ENCODE measurements around a stretch of chr12.

GRCh38 chr12:106086512-106087359, 52.0 kb downstream of the NUAK1 start:
- RRBS, result no CpG with 5 or more reads among the region's 24 CpGs

GRCh38 chr12:106136238-106137074, 2.3 kb downstream of the NUAK1 start:
- RRBS, result no CpG with 5 or more reads among the region's 19 CpGs

DNA sequence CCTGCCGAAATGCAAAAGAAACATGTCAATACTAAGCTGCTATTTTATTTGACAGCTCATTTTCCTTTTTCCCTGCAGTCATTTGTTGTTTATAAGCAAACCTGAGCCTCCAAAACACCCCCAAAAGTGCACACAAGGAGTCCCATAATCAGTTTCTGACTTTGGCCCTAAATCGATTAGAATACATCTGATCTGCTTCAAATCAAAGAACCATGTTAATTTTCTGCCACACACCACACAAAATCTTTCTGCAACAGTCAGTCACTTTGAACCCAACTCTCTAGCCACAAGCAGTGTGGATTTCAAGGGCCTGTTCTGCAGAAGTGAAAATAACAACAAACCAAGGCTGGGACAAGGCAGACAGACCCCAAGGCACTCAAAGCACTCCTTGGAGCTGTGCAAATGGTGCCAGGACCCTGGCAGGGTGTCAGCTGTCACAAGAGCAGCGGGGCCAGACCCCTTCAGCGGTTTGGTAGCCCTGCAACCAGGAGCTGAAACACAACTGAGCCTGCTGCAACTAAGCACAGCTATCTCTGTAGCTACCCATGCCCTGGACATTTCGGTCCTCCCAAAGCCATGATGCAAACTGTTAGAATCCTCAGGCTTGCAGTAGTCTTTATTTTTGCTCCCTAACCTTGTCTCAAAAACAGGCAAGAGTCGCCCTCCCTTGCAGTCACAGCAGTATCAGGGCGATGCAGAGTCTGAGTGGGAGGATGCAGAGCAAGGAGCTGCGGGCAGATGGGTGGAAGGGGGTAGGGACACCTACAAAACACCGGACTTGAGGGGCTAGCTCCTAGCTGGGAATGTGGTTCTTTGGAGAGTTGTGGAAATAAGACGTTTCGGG, 1.3 kb downstream of the NUAK1 start:
- RRBS, result 63% methylated on average over 1 of the region's 11 CpGs

DNA sequence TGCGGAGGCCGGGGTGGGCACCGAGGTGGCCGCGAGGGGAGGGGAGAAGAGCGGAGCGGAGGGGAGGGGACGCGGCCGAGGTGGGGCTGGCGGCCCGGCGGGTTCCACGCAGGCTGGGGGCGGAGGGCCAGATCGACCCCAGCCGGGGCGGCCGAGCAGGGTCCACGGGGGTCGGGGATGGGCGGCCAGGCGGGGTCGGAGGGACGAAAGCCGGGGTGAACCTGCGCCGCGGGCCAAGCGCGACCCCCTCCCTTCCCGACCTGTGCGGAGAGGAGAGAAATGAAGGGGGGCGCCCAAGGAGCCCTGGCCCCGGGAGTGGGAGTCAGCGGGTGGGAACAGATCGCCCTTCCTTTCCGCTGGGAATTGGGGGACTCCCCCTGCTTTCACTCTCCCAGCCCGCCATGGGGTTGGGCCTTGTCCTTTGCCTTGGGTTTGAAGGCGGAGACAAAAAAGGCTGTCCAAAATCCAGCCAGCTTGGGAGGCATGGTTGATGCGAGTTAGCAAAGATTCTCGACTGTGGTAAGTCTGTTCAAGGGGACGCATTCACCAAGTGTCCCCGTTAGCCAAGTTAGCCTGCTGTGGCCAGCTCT, 516 bp upstream of the CKAP4 start:
- RRBS, result 4% methylated on average over 30 of the region's 44 CpGs

DNA sequence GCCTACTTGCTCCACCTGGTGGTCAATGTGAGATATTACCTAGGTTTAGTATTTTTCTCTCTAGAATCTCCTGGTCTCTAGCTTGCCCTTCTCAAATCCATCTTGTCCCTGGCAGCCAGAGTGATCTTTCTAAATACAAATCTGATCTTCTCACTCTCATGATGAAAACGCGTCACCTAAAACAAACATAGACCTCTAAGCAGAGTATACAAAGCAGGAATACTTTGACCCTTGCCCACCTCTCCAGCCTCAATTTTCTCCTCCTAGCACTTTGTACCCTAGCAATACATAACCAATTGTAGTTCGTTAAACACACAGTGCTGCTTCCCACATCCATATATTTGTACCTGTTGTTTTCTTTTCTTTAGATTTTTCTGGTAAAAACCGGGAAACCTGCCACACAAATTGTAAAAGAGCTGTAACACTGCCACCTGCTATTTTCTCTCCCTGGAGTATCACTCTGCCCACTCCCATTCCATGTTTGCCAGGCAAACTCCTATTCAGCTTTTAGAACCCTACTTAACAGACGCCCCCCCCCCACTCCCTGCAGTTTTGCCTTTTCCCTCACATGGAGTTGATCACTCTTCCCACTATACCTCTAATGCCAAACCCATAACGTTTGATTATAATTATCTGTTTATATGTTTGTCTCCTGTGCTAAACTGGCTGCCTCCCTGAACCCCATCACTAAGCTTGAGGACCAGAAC, 19.8 kb upstream of the TCP11L2 start:
- RRBS, result no CpG with 5 or more reads among the region's 6 CpGs

- RRBS, result no CpG with 5 or more reads among the region's 6 CpGs
Observed at GRCh38 chr12:106323725-106324628, 21.4 kb downstream of the TCP11L2 start.

DNA sequence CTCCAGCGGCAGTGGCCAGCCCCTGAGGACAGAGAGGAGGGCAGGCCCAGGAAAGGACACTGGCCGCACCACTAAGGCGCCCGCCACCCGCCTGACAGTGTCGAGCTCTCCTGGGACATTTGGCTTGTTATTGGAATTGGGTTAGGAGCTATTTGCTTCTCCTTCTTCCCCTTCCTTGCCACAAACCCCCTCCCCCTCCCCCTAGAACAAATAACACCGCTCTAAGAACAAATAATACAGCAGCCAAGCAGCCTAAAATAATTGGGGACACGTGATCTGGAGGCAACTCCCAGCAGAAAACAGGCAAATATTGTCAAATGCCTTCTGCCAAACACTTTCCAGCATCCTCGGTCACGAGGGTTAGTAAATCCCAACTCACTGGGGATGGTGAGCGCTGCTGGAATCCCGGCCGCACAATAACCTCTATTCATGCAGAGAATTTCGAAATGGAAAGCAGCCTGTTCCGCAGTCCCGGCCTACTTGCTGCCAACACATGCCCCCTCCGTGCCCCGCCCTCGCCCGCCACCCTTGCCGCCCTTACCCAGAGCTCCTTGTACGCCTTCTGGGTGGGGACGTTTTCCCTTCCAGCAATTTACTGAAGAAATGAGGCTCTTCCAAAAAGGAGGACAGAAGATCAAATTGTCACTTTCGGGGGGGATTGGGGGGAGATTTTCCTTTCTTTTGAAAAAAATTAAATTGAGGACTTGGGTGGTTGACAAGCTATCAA, 62.2 kb downstream of the RFX4 start:
- RRBS, result no CpG with 5 or more reads among the region's 24 CpGs

DNA sequence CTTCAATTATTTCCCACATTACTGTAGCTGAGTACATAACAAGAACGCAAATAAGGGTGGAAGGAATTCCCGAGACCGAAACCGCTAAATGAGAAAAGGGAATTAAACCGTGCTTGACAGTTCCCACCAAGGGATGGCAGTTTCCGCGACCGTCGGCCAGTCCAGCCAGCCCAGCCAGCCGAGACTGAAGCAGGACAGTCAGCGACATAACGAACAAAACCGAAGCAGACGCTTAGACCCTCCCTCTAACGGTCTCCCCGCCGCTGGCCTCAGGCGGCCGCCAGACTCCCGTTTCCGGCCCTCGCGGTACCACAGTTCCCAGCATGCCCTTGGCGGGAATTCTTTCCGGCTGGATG, 663 bp upstream of the RIC8B start:
- RRBS, result 1% methylated on average over 5 of the region's 25 CpGs

GRCh38 chr12:107523861-107524707, 161.5 kb upstream of the PWP1 start:
- RRBS, result no CpG with 5 or more reads among the region's 8 CpGs

GRCh38 chr12:107845417-107846236, 71.1 kb downstream of the ASCL4 start:
- RRBS, result 35% methylated on average over 21 of the region's 46 CpGs

- RRBS, result 3% methylated on average over 14 of the region's 44 CpGs
Observed at GRCh38 chr12:107903612-107904027, 129.1 kb downstream of the ASCL4 start.

DNA sequence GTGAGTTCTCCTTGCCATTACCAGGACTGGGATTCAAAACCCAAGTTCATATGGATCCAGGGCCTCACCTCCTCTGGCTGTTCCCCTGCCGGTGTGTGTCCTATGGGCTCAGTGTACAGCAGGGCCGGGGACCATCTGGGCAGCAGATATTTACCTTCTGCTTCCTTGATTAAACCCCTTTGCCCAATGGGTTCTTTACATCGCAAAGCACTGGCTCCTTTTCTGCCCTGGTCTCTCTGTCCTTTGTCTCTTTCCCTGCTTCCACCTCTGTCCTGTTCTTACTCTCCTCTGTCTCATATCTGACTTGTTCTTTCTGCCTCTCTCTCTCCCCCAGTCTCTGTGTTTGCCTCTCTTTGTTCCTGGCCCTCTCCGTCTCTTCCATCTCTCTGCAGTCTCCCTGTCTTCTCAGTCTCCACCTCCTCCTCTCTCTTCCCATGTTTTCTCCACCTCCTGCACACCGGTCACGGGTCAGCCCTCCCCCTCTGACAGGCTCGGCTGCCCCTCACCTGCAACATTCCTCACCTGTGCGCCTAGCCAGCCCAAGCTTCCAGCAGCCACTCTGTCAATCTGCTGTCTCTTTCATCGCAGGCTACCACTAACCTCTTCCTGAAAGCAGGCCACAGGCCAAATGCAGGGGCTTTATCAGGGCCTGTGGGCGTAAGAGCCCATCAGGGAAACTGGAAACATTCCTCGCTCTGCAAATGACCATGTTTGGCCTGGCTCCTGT, 34.7 kb downstream of the CMKLR1 start:
- RRBS, result no CpG with 5 or more reads among the region's 11 CpGs

DNA sequence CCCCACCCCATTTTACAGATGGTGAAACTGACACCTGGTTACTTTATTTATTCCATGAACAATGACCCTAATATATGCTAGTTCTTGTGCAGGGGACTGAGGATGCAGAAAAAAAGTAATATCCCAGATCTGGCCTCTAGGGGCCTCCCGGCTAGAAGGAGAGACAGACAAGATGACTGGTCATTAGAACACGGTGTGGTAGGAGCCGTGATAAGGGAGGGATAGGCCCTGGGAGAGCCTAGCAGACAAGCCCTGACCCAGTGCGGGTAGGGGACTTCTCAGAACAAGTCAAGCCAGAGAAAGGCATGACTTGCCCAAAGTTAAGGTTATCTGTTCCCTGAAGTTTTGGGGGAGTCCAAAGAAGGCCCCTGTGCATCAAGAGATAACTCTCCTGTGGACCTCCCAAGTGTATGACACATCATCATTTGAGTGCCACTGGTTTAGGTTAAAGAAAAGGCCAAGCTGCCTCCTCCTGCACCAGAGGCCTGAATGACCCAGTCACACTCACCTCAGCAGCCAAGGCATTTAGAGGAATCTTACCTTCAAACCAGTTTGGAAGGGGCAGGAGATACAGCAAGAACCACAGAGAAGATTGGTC, 1.7 kb downstream of the CMKLR1 start:
- RRBS, result no CpG with 5 or more reads among the region's 4 CpGs

DNA sequence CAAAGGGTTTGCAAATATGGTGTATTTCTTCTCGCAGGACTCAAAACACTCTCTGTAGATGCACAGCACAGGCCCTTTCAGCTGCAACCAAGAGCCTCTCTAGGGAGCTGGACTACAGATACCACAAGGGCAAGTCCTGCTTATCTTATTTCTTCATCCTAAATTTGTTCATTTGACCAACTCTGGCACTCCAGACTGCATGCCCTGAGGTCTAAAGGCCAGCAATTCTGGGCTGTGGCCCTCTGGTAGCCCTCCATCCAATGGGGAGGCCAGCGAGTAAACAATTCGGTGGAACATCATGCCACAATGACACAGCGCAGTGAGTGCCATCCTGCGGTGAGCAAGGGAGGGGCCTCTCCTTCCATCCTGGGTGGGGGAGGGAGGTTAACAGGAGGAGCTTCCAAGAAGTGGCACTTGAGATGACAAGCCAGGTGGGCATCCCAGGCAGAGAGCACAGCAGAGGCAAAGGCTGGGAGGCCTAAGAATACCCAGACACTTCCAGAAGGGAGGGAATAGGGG, 659 bp upstream of the SELPLG start:
- RRBS, result no CpG with 5 or more reads among the region's 5 CpGs

DNA sequence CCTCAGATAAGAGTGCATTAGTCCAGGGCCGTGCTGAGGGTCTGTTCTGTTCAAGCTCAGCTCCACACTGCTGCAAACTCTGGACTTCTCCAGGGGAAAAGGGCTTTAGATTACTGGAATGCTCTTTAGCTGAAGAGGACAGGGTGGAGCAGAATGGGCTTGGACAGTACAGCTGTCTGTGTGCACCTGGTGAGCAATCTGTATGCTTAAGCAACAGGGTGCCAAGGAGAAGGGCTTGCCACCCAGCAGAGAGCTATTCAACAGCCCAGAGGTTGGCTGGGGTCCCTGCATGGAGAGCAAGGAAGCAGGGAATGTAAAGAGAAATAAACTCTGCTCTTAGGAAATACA, 52.9 kb upstream of the CORO1C start:
- RRBS, result no CpG with 5 or more reads among the region's 1 CpG

- RRBS, result no CpG with 5 or more reads among the region's 2 CpGs
Observed at GRCh38 chr12:108784706-108785109, 53.4 kb upstream of the CORO1C start.

- RRBS, result no CpG with 5 or more reads among the region's 39 CpGs
Observed at GRCh38 chr12:108810607-108811685, 46.4 kb downstream of the SSH1 start.

DNA sequence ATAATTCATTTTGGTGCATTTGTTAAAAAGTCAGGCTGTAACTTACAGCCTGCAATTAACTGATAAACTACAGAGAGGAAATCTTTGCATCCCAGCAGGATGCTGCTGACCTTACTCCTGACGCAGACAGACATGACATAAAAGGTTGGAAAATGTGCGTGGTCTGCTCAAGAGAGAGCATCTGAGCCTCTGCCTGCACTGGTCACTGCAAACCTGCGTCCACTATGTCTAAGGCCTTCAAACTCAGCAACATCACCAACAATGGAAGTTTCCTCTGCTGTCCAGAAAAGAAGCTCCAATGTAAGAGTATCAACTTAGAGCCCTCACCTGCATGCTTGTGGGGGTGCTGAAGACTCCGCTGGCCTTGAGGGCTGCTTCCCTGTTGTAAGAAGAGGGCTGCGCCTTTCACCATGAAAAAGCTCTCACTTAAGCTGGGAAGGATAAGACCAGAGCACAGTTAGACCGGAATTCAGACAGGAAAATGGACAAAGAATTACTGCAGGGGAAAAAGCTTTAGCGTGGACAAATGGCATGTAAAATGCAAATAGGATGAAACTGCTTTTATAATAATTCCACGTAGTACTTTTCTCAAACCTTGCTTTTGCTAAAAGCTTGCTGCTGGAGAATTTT, 34.3 kb downstream of the SSH1 start:
- RRBS, result no CpG with 5 or more reads among the region's 8 CpGs

- RRBS, result 91% methylated on average over 3 of the region's 19 CpGs
Observed at GRCh38 chr12:108825985-108826837, 31.2 kb downstream of the SSH1 start.